Cytotoxic T cell (primary cell): ENCODE results near the genes CYYR1, LTN1, CCT8, KRTAP25-1 and KRTAP8-1.

- PRO-cap, 2 experiments, result no peak in any of the 2 experiments
These were observed at the start of gene CYYR1 for GRCh38 chr21:26572615-26573517. TSS of gene CYYR1 (minus strand) at chr21:26573286.

- PRO-cap, 2 experiments, result no peak in any of the 2 experiments
These were observed 4.4 kb downstream of the ADAMTS1 start for GRCh38 chr21:26840821-26841284.

DNA sequence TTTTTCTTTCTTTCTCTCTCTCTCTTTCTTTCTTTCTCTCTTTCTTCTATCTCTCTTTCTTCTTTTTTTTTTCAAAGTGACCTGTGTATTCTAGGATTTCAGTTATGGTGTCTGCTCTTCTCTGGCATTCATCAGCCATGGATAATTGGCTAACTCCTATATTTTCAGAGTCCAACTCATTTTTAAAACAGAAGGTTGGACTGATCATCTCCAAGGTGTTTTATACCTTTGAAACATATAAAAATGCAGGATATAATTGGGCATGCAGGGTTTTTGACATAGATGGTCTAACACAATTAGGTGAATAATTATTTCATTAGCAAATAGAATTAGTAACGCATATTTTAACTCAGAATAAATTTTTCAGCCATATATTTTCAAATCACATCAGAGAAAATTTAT lies 38.2 kb downstream of the ADAMTS5 start:
- PRO-cap, 2 experiments, result no peak in any of the 2 experiments

GRCh38 chr21:26954618-26954926 lies 12.3 kb downstream of the ADAMTS5 start:
- PRO-cap, 2 experiments, result no peak in any of the 2 experiments

DNA sequence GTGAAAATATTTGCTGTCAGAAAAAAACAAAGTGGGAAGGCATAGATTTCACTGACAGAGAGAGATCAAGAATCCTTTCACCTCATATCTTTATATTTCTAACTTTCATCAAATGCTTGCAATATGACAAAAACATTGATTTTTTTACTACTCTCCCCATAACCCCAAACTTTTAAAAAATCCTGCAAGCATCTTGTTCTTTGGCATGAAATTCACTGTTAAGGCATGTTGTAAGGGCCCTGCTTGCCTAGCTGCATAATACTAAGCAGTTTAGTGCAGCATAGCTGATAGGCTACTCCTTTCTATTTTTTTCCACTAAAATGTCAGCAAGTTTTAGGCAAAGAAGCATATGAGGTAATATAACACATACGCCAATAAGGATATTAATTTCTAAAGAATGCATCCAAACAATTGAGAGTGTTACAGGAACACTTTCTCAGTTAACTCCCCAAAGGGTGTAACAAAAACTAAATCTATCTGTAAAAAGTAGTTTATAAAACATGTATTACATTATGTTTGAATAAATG lies 340.4 kb upstream of the ADAMTS5 start:
- PRO-cap, 2 experiments, result no peak in any of the 2 experiments

GRCh38 chr21:27813747-27814136 lies 846.9 kb upstream of the ADAMTS5 start:
- PRO-cap, 2 experiments, result no peak in any of the 2 experiments

DNA sequence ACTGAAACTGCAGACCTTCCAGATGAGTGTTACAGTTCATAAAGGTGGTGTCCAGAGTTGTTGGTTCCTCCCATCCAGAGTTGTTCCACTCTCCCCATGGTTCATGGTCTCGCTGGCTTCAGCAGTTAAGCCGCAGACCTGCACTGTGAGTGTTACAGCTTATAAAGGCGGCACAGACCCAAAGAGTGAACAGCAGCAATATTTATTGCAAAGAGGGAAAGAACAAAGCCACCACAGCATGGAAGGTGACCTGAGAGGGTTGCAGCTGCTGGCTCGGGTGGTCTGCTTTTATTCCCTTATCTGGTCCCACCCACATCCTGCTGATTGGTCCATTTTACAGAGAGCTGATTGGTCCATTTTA lies 917.8 kb upstream of the ADAMTS5 start:
- PRO-cap, 2 experiments, result no peak in any of the 2 experiments

DNA sequence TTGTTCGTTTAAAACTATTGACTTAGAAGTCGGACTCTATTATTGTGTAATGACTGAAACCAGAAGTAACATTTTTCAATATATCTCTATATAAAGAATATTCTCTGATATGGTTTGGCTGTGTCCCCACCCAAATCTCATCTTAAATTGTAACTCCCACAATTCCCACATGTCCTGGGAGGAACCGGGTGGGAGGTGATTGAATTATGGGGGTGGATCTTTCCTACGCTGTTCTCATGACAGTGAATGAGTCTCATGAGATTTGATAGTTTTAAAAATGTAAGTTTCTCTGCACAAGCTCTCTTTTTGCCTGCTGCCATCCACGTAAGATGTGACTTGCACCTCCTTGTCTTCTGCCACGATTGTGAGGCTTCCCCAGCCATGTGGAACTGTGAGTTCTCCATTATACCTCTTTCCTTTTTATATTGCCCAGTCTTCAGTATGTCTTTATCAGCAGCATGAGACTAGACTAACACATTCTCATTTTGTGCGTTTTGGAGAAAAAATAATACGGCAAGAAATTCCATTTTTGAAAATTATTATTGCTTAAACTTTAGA lies 836.9 kb downstream of the N6AMT1 start:
- PRO-cap, 2 experiments, result no peak in any of the 2 experiments

DNA sequence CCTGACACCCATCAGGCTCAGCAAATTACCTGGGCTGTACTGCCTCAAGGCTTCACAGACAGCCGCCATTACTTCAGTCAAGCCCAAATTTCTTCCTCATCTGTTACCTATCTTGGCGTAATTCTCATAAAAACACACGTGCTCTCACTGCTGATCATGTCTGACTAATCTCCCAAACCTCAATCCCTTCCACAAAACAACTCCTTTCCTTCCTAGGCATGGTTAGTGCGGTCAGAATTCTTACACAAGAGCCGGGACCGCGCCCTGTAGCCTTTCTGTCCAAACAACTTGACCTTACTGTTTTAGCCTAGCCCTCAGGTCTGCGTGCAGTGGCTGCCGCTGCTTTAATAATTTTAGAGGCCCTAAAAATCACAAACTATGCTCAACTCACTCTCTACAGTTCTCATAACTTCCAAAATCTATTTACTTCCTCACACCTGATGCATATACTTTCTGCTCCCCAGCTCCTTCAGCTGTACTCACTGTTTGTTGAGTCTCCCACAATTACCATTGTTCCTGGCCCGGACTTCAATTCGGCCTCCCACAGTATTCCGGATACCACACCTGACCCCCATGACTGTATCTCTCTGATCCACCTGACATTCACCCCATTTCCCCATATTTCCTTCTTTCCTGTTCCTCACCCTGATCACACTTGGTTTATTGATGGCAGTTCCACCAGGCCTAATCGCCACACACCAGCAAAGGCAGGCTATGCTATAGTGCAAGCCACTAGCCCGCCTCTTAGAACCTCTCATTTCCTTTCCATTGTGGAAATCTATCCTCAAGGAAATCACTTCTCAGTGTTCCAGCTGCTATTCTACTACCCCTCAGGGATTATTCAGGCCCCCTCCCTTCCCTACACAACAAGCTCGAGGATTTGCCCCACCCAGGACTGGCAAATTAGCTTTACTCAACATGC lies 720.4 kb downstream of the N6AMT1 start:
- PRO-cap, 2 experiments, result no peak in any of the 2 experiments

- PRO-cap, 2 experiments, result no peak in any of the 2 experiments
These were observed 180.5 kb downstream of the N6AMT1 start for GRCh38 chr21:28704718-28705074.

DNA sequence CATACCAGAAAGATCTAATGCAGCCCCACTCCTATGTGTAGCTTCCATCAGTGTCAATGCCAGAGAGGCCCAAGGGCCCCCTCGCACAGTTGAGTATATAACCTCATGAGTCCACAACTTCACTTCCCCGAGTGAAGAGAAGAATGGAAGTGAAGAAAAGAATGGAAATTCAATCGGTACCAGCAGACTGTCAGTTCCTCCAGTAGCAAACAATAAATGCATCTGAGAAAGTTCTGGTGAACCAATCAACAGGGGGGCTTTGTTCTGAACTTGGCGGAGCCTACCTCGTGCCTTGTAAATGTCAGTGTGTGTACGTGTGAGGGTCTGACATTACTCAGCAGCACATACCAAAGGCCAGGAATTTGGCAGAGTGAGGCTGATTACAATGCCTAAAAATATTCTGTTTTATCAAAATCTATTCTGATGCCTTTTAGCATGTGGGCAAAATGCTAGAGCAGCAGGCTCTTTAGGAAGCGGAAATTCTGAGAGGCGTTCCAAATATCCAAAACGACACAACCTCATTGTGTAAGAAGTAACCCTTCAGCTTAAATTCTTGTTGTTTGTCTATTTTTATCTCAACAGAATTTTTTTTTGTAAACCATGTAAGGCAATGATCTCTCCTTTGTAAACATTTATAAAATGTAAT lies 131.0 kb downstream of the N6AMT1 start:
- PRO-cap, 2 experiments, result no peak in any of the 2 experiments

DNA sequence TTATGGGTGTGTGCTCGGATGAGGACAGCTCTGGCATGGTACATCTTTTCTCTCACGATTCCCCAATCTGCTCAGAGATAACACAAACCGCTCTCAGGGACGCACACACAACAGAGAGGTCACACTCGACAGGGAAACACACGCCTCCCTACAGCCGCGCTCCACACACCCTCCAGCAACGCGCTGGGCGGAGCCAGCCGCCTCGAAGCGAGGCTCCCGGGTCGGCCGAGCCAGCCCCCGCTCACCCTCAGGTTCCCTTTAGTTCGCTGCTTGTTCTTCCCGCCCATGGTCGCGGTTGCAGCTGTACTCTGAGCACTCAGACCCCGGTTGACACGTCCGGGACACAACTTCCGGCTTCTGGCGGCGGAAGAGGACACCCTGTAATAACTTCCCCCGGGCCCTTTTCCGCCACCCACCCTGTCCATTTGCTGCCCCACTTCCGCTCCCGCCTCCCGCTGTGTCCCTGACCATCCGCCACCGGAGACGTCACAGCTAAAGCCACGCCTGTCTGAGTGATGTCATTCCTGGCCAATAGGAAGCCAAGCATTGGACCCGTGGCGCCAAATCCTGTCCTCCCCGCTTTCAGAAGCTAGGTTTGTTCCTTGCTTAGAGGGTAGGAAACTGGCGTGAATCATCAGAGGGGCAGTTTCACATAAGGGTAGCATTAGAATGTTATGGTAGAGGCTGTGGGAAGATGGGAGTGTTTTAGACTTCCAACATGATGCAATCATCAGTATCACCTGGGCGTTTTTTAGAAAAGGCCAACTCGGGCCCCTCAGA lies at the start of gene LTN1:
LTN1 (minus strand) TSS at position 359 of the 780 bp plus-strand sequence.
- PRO-cap, 2 experiments, result peak in 2 of 2 experiments; most common plus-strand start position 585 of the sequence (in 2); most common minus-strand start position 329 of the sequence (in 2)

DNA sequence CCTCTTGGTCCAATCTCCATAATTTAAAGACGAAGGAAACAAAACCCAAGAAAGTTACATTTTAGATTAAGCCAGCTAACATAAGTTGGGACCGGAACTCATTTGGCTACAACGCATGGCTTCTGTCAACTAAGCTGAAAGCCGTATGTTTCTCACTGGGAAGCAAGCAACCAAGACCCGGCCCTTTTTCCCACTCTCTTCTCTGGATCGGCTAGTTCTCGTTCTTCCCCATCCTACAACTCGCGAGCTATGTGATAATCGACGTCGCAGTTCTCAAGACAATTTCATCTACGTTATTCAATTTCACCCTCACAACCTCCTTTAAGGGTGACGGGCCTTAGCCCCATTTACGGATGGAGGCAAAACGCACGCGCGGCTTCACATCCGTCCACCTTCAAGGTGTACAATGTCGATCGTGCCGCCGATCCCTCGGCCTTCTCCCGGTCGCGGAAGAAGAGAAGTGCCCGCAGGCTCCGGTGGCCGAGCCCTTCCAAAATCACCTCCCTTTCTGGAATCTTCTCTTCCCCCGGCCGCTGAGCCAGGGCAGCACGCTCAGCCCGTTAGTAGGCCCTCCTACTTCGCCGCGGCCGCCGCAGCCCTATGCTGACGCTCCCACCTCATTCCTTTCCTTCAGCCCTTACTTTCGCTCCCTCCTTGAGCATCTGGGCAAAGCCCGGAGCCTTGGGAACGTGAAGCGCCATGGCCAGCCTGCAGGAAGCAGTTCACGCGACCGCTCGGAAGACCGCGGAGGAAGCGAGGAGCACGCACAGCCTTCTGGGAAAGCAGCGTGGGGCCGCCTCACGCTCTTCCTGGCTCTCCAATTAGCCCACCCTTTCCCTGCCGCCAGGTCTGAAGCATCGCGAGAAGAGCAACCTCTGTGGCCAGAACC lies at the start of gene CCT8:
CCT8 (minus strand) TSS at position 759 of the 889 bp plus-strand sequence.
- PRO-cap, 2 experiments, result peak in 2 of 2 experiments; most common plus-strand start position 352 of the sequence (in 1); most common minus-strand start position 251 of the sequence (in 1)

DNA sequence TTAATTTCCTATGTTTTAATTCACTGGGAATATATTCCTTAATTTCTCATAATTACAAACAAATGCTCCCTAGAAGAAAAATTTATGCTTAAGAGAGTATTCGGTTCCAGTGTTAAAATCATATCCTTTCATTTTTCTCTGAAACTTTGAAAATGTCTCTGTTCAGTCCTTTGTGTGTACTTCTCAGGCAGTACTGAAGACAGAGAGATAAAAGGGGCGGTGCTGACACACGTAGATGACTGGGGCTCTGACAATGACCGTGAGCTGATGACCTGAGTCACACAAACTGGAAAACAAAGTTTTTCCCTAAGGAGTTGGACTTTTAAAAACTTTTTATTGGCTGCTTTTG lies 51.2 kb downstream of the MAP3K7CL start:
- PRO-cap, 2 experiments, result no peak in any of the 2 experiments

DNA sequence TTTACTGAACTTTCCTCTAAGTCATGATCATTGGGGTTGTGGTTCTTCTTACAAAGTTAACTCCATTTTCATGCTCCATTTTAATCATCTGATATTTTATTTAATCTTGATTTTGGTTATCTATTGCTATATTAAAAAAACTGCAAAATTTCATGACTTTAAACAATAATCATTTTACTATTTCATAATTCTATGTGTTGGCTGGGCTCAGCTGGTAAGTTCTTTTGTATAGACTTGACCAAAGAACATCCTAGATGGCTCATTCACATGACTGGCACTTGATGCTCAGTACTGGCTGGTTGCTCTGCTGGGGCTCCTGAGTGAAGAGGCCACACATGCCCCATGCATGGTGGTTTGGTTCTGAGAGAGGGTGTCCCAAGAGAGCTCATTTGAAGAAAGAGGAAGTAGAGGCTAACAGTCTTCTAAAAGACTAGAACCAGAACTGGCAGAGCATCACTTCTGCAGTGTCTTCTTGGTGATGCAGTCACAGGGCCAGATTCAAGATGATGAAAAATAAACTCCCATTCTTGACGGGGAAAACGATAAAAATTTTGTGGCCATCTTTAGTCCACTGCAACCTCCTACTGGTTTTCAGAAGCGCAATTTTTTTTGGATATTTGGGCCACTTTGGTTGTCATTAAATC lies 5.3 kb upstream of the BACH1 start:
- PRO-cap, 2 experiments, result no peak in any of the 2 experiments

DNA sequence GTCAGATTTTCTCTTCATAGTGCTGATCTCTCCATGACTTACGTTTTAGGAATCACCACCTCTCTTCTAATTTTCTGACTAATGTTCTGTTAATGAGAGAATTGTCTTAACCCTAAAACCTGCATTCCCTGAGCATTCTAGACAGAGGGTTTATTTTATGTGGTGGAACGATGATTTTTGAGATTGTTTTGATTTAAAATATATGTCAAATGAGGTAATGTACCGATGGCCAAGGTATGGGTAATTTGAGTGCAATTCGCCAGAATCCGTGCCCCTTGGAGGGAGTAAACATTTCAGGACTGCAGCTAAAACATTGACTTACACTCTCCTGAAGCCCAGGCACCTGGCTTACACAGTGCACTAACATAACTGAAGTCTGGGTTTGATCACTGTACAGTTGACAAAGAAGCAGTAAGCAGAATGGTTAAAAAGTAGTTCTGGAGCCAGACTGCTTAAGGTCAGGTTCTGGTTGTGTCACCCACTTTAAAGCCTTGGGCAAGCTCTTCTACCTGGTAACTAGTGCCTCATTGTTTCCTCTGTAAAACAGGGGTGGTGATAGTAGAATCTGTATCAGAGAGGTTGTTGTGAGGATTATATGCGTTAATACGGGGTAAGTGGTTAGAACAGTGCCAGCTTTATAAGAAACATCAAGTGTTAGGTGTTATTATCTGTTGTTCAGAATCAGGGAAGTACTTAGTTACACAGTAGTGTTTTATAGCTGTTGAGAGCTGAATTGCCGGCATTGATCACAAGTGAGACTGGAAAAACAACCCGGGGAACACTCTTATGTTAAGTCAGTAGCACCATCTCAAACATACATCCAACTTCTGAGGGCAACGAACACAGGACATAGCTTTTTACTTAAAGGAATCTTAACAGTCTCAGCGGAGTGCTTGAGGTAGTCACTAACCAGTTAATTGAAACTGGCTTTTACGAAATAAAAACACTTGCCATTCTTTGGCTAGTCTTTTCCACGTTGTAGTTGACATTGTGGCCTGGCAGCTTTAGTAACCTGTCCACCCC lies 3.6 kb downstream of the BACH1 start:
- PRO-cap, 2 experiments, result no peak in any of the 2 experiments

- PRO-cap, 2 experiments, result no peak in any of the 2 experiments
These were observed 43.6 kb downstream of the BACH1 start for GRCh38 chr21:29341951-29343119.

GRCh38 chr21:29656633-29657172 lies 283.1 kb downstream of the GRIK1 start:
- PRO-cap, 2 experiments, result no peak in any of the 2 experiments

GRCh38 chr21:30289409-30289742 lies at the start of gene KRTAP25-1:
TSS of gene KRTAP25-1 (minus strand) at chr21:30289514.
- PRO-cap, 2 experiments, result no peak in any of the 2 experiments

DNA sequence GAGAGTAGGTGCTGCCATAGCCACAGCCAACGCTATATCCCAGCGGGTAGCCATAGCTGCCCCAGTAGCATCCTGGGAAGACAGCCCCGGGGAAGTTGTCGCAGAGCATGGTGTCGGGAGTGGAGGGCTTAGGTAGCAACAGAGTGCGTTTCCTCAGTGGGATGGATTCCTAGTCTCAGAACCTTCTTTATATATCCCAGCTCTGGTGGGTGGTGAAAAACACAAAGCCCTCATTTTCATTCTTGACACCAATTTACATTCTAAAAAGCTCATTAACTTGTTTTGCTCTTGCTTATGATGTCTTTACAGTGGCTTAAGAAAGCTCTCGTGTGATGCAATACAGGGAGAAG lies at the start of gene KRTAP8-1:
KRTAP8-1 (minus strand) TSS at position 163 of the 350 bp plus-strand sequence.
- PRO-cap, 2 experiments, result no peak in any of the 2 experiments